ENCODE measurements around a stretch of chr14.

- RRBS = no CpG with 5 or more reads among the region's 11 CpGs
Observed at GRCh38 chr14:102279861-102280443, 25.0 kb downstream of the MOK start.

DNA sequence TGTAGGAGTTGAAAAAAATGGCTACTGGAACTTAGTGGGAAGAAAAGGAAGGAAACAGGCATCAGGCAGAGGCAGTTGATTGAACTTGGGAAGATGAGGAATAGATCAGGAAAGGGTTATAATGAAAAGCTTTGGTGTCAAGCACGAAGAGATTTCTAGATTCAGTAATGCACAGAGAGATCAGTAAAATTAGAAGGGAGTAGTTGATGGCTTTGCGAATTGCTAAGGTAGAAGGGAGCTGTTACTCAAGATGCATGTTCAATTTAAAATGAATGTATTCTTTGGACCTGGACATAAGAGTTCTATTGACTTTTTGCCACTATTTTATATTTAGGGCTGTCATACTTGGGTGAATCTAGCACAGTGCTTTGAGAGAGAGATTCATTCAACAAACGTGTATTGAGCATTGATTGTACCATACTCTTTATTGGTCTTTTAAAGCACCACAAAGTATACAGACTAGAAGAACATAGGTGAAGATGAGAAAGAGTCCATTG, 2.1 kb downstream of the TECPR2 start:
- RRBS = no CpG with 5 or more reads among the region's 3 CpGs

DNA sequence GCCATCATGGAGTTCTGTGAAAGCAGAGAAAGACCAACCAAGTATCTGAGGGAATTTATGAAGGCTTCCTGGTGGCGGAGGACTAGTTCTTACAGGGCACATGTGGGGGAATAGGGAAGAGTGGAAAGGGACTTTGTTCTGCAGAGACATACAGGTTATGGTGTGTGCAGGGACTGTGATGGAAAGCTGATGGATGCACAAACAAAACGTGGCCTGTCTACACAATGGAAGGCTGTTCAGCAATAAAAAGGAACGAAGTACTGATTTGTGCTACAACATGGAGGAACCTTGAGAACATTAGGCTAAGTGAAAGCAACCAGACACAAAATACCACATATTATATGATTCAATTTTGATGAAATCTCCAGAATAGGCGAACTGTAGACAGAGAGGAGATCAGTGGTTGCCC, 2.6 kb downstream of the TECPR2 start:
- RRBS = no CpG with 5 or more reads among the region's 4 CpGs

DNA sequence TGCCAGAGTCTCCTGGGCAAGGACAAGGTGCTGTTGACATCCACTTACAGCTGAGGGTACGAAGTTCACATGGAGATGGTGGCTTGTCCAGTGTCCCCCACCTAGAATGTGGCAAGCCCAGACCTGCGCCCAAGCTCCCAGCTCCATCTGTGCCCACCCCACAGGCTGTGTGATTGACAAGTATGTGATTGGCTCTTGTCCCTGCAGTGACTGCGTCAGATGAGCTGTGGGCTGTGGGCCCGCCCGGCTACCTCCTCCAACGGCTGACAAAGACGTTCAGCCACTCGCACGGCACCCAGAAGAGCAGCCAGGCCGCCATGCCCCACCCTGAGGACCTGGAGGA, 11.7 kb downstream of the ANKRD9 start:
- RRBS = no CpG with 5 or more reads among the region's 10 CpGs

GRCh38 chr14:102503631-102504545, 5.7 kb downstream of the ANKRD9 start:
- RRBS = no CpG with 5 or more reads among the region's 19 CpGs

GRCh38 chr14:102508224-102508750, 1.3 kb downstream of the ANKRD9 start:
- RRBS = no CpG with 5 or more reads among the region's 15 CpGs

DNA sequence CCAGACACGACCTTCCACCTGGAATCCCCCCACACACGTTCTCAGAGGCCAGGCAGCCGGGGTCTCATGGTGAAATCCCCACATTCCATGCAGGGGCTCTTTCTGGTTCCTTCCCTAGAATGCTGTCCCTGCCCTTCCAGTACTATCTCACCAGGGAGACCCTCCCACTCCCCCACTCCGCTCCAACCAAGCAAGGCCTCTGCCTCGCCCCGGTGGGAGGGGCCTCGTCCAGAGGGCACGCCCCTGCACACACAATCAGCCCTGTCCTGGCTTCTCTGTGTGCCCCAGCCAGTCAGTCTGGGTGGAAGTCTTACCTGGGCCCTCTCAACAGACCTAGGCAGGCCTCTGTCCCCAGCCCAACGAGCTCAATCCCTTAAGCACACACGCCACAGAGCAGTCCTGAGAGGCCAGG, 1.2 kb upstream of the ANKRD9 start:
- RRBS = no CpG with 5 or more reads among the region's 10 CpGs

GRCh38 chr14:102511463-102512010, 2.0 kb upstream of the ANKRD9 start:
- RRBS = no CpG with 5 or more reads among the region's 7 CpGs

DNA sequence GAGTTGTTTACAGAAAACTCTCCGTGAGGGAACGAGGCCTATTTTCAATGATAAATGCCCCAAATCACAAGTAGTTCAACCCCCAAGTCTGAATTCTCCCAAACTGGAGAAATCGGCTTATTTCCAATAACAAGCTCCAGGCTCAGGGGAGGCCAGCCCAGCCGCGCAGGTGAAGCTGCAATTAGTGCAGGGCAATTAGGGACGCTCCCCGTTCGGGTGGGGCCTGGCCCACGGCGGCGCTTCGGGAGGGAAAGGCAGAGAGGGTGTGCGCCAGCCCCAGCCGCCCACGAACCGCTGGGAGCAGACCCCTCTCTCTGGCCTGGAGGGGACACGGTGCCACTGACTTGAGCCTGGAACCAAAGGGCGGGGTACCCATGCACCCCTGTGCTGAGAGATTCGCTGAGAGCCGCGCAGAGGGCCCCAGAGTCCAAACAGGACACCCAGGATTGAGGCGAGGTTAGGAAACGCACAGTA, 14.2 kb upstream of the ANKRD9 start:
- RRBS = no CpG with 5 or more reads among the region's 23 CpGs

DNA sequence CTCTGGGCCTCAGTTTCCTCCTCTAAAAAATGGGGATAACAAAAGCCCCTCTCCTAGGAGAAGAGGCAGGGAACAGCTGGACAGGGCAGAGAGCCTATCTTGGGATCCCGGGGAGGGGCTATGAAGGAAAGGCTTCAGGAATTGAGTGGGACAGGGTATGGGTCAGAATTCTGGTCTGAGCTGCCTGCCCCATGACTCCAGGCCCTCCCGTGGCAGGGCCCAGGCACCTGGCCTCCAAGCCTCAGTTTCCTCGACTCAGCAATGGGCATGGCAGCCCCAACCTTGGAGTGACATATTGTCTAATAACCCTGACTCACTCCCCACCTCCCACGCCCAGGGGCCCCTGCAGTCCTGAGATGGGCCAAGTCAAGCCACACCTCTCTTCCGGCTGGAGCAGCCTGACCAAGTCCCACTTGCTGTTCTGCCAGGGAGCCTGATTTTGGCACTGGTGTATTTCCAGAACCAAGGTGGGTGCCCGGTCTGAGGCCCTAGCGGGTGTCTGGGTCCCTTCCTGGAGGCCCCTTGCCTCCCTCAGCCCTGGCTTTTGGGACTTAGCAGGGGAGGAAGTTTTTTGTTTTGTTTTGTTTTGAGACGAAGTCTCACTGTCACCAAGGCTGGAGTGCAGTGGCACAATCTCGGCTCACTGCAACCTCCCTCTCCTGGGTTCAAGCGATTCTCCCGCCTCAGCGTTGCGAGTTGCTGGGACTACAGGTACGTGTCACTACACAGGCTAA, 40.4 kb upstream of the RCOR1 start:
- RRBS = 17% methylated on average over 1 of the region's 14 CpGs

DNA sequence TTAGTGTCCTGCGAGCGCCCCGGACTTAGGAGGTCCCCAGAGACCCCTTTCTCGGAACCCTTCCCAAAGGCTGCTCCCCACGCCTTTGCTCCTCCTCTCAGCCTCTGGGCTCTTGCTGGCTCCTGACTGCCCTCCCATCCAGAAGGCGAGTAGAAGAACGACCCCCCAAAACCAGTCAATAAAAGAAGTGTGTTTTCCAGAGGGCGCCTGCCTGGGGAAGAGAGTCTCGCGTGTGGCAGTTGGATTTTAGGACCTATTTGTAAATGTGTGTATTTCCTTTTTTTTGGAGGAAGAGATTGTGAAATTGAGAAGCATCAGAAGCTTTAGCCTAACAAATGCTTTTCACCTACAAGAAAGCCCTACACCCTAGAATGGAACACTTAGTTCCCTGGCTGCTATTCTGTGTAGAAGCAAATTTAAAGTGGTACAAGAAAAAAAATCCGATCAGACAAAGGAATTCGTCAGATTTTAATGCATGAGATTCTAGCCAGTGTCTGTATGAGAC, 1.3 kb downstream of the RCOR1 start:
- RRBS = no CpG with 5 or more reads among the region's 12 CpGs

- RRBS = no CpG with 5 or more reads among the region's 10 CpGs
Observed at GRCh38 chr14:102721961-102722478, 55.2 kb upstream of the TRAF3 start.

DNA sequence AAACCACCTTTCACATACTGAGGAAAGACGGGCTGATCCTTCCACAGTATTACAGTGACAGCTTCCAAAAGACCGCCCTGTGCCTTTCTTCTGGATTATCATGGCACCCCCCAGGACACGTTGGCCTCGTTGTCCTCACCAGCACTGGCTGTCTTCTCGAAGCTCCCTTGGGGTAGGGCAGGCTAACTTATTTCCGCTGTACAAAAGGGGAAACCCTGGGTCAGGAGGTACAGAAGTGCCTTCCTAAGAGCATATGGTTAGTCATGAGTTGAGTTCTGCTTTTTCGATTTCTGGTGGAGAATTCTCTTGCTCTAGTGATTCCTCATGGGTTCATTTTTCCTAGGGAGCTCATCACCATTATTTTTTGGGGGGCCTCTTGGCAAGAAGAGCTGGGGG, 9.0 kb upstream of the TRAF3 start:
- RRBS = no CpG with 5 or more reads among the region's 7 CpGs

GRCh38 chr14:102828082-102828526, 50.9 kb downstream of the TRAF3 start:
- RRBS = no CpG with 5 or more reads among the region's 10 CpGs

GRCh38 chr14:102879136-102879497, 43.3 kb upstream of the AMN start:
- RRBS = no CpG with 5 or more reads among the region's 3 CpGs

DNA sequence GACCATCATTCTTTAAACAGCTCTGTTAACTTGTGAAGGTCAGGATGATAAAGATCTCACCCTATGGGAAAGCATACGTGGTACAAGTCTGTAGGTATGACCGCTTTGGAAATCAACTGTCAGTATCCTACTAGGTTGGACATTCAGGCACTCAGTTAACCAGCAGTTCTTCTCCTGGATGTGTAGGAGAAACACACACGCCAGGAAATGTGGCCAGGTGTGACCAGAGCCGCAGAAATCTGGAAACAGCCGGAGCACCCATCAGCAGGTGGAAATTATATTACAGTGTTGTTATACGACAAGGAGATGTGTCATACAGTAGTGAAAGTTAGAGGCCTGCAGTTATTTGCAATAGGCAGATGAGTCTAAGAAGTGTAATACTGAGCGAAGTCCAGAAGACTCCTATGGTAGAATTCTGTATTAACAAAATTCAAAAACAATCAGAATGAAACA, 39.5 kb upstream of the AMN start:
- RRBS = no CpG with 5 or more reads among the region's 7 CpGs

GRCh38 chr14:103074806-103075431, 9.1 kb upstream of the LBHD2 start:
- RRBS = 3% methylated on average over 17 of the region's 26 CpGs

- RRBS = 59% methylated on average over 4 of the region's 8 CpGs
Observed at GRCh38 chr14:103095223-103095717, 745 bp downstream of the EXOC3L4 start.

- RRBS = no CpG with 5 or more reads among the region's 44 CpGs
Observed at GRCh38 chr14:103102538-103103049, 8.1 kb downstream of the EXOC3L4 start.

DNA sequence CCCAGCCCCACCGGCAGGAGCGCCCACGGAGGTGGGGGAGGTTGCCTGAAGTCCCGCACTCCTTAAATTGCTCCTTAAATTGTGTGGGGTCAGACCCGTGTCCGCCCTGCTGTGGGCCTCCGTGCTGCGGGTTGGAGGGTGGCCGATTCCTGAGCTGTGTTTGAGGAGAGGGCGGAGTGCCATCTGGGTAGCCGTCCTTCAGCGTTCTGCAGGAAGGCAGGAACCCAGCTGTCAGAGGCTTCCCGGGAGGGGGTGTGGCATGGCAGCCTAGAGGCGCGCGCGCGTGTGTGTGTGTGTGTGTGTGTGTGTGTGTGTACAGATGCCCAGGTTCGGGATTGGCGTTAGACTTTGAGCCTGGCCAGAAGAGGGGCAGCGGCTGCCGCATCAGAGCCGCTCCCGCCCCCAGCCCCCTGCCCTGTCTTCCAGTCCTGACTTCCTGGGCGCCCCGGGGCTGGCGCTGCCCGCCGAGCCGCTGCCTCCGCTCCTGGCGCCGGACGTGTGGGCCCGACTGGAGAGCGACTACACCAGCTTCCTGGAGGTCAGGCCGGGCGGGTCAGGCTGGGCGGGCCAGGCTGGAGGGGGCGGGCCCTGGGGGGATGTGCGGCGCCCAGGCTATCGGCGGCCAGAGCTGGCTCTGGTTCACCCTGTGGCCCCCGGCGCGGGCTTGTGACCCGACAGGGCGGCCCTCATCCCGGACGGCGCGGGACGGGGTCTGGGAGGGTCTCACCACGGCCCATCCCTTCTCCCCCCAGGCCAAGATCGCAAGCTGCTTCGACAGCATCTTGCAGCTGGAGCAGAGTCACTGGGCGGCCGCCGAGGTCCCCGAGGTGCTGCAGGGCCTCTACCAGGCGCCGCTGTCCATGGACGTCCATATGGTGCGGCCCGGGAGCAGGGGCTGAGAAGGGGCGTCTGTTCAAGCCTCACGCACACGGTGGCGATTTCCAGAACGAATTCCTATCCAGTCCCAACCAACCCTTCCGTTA, 9.3 kb downstream of the EXOC3L4 start:
- RRBS = 60% methylated on average over 18 of the region's 72 CpGs